HEK293 (cell line): ENCODE measurements around the genes TP53I3 and ASXL2.

- PRO-cap: no peak
- RRBS, 2 experiments: 85 to 90% methylated on average over 25 to 26 of the region's 53 CpGs
These were observed 678 bp downstream of the MFSD2B start for GRCh38 chr2:24010234-24011291.

- PRO-cap: bidirectional peak, plus-strand start at chr2:24084823, minus-strand start at chr2:24084834
- RRBS, 2 experiments: 2 to 6% methylated on average over 8 of the region's 31 CpGs
These were observed at the start of gene TP53I3 for GRCh38 chr2:24084654-24085473. TSS of gene TP53I3 (minus strand) at chr2:24084834.

DNA sequence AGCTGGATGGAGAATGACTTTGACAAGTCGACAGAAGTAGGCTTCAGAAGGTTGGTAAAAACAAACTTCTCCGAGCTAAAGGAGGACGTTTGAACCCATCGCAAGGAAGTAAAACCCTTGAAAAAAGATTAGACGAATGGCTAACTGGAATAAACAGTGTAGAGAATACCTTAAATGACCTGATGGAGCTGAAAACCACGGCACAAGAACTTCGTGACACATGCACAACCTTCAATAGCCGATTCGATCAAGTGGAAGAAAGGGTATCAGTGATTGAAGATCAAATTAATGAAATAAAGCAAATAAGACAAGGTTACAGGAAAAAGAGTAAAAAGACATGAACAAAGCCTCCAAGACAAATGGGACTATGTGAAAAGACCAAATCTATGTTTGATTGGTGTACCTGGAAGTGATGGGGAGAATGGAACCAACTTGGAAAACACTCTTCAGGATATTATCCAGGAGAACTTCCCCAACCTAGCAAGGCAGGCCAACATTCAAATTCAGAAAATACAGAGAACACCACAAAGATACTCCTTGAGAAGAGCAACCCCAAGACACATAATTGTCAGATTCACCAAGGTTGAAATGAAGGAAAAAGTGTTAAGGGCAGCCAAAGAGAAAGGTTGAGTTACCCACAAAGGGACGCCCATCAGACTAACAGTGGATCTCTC, 11.8 kb upstream of the TP53I3 start:
- PRO-cap: no peak
- RRBS, 2 experiments: no CpG with 5 or more reads among the region's 10 CpGs

- PRO-cap: no peak
- RRBS, 2 experiments: no CpG with 5 or more reads among the region's 2 CpGs
These were observed 3.7 kb upstream of the FAM228A start for GRCh38 chr2:24171186-24171489.

DNA sequence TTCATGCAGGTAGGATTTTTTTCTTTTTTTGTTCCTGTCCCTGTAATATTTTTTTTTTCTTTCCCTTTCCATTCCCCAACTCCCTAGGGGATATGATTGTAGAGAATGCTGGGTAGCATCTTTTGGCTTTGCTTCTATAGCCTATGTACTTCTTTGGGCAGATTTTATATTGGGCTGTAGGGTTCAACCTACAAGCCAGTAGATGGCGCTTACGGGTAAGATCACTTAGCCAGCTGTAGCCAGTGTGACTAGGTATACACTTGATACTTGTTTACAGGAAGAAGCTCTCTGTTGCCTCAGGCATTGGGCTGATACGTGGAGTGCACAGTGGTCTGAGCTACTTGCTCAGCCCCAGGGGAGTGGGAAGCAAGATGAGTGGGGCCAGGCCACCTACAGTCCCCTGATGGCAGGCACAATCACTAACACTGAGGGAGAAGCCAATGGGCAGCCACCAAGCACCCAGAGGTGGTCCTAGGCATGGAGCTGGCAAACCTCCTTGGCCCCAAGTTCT, 122.0 kb downstream of the NCOA1 start:
- PRO-cap: no peak
- RRBS, 2 experiments: no CpG with 5 or more reads among the region's 3 CpGs

DNA sequence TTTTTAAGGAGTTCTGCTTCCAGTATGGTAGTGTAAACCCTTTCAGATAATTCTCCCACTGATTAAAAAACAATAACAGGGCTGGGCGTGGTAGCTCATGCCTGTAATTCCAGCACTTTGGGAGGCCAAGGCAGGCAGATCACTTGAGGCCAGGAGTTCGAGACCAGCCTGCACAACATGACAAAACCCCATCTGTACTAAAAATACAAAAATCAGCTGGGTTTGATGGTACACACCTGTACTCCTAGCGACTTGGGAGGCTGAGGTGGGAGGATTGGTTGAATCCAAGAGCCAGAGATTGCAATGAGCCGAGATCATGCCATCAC, 8.9 kb upstream of the DNAJC27 start:
- PRO-cap: no peak
- RRBS, 2 experiments: no CpG with 5 or more reads among the region's 4 CpGs

DNA sequence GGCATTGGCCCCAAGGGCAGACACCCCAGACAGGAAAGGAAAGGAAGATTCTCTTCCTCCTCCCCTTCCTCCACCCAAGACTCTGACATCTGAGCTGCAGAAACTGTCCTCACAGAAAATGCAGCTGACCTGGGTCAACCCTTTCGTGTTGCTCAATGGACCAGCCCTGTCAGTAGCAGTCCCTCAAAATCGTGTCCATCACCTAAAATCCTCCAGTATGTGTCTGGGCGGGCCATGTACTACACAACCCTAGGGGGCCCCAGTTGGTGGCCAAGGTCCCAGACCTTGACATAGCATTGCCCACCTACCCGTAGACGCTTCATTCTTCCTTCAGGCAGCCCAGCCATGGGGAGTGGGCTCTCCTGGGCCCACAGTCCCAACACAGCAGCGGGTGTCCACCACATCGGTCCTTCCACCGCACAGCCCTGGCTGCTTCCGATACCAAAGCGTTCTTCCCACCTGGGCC, 25.4 kb downstream of the DNMT3A start:
- PRO-cap: no peak
- RRBS, 2 experiments: no CpG with 5 or more reads among the region's 10 CpGs

- PRO-cap: no peak
- RRBS, 2 experiments: no CpG with 5 or more reads among the region's 10 CpGs
These were observed 9.3 kb downstream of the DNMT3A start for GRCh38 chr2:25332372-25332947.

DNA sequence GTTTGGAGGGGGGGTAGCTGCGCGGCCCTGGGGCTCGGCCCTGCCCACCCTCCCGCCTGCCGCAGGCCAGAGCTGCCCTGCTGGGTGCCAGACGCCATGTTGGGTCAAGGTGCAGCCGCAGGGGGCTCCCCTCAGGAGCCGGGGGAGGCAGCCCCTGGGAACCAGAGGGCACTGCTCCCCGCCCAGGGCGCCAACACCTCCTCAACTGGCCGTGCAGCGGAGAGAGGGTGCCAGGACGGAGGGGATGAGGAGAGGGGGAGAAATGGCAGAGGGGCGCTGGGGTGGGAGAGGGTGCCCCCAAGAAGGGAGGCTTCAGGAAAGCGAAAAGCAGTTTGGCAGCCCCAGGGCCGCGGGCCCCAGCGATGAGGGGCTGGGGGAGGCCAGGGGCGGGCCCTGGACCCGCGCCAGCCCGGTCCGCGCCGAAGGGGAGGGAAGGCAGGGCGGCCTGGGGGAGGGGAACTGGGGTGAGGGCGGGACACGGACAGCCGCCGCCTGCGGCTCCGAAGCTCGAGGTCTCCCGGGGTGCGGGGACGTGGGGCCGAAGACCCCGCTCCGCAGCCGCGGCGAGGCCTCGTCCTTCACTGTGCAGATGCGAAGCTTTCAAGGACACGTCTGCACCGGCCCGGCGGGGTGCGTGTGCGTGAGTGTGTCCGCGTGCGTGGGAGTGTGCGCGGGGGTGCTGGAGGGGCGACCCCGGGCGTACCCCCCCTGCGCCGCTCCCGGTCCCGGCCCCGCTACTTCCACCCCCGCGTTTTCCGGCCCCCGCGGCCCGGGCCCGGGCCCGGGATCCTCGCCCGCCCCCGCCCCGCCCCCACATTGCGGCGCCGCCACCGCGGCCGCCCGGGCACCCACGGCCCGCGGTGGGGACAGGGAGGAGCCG, 1.4 kb downstream of the DNMT3A start:
- PRO-cap: bidirectional peak, plus-strand start at position 478 of the sequence, minus-strand start at position 243 of the sequence
- RRBS, 2 experiments: 9 to 12% methylated on average over 27 to 45 of the region's 86 CpGs

GRCh38 chr2:25418942-25419357, 77.2 kb upstream of the DNMT3A start:
- PRO-cap: no peak
- RRBS, 2 experiments: no CpG with 5 or more reads among the region's 6 CpGs

DNA sequence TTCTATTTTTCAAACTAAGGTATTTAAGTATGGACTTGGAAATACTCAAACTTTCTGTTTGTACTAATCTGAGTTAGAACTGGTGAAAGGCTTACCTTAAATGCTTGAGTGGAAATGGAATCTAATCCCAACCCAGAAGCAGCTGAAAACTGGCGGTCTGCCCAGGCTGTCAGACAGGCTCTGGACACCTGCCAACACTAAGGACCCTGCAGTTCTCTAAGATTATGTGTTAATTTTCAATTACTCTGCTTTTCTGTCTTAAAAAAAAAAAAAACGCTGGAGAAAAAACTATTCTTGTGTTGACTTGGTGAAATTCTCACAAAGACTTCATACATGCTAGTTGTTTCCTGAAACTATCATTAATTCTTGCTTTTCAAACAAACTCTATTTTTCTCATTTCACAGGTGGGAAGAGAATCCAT, 132.3 kb upstream of the DNMT3A start:
- PRO-cap: no peak
- RRBS, 2 experiments: no CpG with 5 or more reads among the region's 2 CpGs

GRCh38 chr2:25673688-25674330, 432 bp upstream of the DTNB start:
- PRO-cap: bidirectional peak, plus-strand start at chr2:25673750, minus-strand start at chr2:25673524
- RRBS, 2 experiments: 2% methylated on average over 11 of the region's 57 CpGs

DNA sequence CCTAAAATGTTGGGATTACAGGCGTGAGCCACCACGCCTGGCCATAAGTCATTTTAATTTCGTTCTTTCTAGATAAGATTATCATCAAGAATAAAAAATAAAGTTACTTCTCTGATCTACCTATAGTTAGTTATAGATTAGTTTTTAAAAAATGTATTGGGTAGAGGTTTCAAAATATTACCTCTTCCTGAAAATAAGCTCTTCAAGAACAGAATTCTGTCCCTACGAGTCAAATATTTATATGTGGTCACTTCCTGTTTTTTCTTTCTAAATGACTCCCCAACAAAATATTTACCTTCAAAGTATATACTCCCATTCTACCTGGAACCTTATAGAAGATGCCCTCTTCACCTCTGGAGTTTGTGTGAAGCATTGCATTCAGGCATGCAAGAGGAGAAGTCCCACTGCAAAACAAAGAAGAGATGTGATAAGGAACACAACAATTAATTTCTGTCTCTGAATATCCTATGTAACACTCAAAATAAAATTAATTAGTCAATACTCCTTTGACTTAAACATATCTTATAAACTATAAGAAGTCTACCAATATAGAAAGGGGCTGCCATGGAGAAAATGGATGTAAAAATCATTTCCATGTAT, 72.3 kb downstream of the ASXL2 start:
- PRO-cap: no peak
- RRBS, 2 experiments: no CpG with 5 or more reads among the region's 4 CpGs

DNA sequence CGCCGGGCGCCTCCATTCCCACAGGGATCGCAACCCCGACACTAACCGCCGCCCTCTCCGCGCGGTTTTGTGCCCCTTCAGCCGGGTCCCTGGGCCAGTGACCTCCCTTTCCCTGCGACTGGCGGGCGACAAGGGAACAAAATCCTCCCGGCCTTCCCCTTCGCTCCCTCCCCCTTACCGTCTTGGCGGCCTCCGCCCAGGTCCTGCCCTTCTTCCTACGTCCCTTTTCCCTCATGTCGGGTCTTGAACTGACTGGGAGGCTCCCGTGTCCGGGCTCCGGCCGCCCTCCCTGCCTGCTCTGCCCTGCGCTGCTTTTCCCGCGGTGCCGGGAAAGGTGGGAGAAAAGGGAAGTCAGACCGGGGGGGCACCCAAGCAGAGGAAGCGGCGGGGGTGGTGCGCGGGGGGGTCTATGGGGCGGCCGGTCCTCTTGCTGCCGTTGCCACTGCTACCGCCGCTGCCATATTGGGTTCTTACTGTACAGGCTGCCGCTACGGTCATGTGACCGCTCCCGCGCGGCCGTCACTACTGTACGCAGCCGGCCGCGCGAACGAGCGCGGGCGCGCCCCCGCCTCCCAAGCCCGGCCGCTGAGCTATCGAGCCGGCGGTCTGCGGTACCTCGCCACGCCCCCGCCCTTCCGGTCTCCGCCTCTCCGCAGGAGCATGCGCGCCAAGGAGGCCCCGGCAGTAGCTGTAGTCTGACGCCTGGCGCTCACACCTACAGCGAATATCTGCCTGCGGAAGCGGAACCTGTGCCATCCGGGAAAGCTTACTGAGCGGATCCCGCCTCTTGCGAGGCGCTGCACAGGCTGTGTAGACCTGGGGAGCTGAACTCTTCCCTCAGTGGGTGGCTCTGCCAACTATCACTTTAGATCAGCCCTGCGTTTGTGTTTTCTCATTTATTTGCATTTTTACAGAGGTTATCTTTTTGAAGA, at the start of gene ASXL2:
Gene ASXL2, minus strand, starts transcription at position 500 of the 932 bp plus-strand sequence.
- PRO-cap: bidirectional peak, plus-strand start at position 234 of the sequence, minus-strand start at position 250 of the sequence; bidirectional peak, plus-strand start at position 684 of the sequence, minus-strand start at position 472 of the sequence
- RRBS, 2 experiments: 2% methylated on average over 54 to 57 of the region's 83 CpGs

DNA sequence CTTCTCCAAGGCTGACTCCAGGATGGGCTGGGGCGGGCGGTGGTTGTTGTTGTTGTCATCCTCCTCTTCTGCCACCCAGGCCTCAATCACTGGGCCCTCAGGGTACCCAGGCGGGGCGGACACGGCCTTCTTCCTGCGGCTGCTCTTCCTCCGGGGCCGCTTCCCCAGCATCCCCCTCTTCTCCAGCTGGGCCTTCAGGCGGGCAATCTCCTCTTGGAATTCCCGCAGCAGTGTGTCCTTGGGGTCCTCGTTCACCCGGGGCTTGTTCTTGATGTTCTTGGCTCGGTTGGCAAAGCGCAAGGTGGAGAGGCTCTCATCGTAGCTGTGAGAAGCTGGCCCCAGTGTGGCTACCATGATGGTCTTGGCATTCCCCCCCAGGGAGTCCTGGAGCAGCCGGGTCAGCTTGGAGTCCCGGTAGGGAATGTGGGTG, 1.7 kb downstream of the KIF3C start:
- PRO-cap: no peak
- RRBS, 2 experiments: no CpG with 5 or more reads among the region's 17 CpGs

DNA sequence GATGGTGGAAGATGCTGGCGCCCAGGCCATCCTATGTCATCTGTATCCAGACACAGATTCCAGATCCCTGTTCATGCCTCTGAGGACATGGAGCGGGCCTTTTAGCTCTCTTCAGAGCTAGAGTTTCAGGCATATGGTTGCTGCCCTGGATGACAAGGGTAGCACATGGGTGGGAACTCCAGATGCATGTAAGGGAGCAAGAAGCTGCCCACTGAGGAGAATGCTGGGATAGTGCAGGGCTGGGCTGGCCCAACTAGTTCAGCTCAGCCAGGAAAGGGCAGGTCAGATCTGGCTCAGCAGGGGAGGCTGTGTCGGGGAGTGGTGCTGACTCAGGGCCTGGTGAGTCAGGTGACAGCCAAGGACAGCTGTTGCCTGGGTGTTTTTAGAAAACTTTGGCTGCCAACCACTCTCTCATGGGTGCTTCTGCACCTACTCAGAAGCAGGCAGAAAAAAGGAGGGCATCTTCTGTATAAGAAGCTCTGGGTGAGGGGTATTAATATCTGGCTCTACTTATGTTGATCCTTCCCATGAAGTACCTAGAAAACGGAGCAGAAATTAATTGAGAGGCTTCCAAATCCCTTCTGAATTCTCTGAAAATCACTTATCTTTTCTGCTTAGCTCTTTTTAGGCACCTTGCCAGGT, 15.8 kb upstream of the RAB10 start:
- PRO-cap: no peak
- RRBS, 2 experiments: no CpG with 5 or more reads among the region's 4 CpGs

DNA sequence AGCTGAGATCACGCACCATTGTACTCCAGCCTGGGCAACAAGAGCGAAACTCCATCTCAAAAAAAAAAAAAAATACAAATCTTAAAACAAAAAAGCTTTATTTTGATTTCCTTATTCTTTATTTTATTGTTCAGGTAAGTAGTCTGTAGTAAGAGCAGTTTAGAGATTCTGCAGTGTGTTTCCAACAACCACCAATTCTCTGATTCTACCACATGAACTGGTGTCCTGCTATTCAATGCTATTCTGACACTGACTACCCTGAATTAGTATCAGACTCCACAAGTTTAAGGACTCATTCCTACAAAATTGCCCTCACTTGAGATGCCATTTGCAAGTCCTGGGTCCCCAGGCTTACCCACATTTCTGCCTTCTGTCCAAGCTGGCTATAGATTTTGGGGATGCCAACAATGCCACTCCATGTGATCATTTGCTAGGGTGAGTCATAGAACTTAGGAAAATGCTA, 61.3 kb upstream of the GAREM2 start:
- PRO-cap: no peak
- RRBS, 2 experiments: no CpG with 5 or more reads among the region's 2 CpGs

DNA sequence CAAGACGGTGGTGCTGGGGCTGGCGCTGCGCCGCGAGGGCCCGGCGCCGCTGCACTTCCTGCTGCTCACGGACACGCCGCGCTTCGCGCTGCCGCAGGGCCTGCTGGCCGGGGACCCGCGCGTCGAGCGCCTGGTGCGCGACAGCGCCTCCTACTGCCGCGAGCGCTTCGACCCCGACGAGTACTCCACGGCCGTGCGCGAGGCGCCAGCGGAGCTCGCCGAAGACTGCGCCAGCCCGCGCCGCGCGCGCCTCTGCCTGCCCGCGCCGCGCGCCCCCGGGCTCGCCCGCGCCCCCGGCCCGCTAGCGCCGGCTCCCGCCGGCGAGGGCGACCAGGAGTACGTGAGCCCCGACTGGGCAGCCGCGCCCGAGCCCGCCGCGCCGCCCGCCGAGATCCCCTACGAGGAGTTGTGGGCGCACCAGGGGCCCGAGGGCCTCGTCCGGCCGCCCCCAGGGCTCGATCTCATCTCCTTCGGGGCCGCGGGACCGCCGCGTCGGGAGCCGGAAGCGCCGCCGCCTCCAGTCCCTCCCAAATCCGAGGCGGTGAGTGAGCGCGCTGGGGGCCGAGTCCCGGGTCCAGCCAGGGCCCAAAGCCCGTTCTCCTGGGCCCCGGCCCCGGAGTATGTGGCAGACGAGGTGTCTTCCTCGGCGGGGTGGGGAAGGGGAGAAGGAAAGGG, 12.0 kb downstream of the GAREM2 start:
- PRO-cap: no peak
- RRBS, 2 experiments: 94 to 98% methylated on average over 26 of the region's 103 CpGs

DNA sequence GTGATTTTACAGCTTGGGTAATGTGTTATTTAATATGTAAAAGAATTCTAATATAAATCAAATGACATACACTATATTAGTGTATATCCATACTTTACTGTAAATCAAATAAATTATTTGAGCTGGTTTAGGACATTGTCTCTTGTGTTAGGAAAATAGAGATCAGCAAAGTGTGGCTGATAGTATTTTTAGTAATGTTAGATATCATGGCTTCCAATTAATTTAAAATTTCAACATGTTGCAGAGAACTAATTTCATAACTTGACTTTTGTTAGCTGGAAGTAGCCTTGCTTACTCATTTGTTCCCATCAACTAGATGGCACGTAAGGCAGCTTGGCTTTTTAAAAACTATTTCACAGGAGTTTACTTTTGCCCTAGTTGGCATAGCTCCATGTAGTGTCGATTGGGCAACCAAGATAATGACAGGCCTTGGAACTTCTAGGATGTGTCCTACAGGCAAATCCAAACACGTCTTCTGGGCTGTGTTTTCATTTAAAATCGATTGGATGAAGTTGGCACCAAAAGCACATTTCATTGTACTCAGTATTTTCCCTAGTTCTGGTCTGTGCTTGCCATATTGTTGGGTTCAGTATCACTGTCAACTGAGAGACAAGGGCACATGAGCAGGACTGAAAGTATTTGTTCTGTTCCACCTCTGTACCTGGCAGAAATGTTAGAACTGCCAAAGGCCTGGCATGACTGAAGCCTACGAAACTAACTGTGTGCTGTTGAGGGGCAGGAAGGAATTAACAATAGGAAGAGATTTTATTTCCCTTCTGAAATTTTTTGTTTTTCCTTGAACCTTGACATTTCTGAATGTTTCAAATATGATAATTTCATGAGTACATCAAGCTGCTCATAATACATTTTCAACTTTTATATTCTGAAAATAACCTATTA, 29.4 kb downstream of the HADHB start:
- PRO-cap: no peak
- RRBS, 2 experiments: no CpG with 5 or more reads among the region's 5 CpGs

DNA sequence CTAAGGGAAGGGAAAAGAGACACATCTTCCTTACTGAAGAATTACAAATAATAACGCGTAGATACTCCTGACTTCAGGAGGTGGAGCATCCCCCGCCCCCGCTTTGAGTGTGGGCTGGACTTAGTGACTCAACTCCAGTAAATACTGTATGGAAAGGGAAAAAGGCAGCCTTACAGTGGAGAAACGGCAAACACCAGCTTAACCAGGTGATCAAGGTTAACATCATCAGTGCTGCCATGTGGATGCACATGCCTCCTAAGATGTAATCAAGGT, 47.9 kb downstream of the HADHB start:
- PRO-cap: no peak
- RRBS, 2 experiments: no CpG with 5 or more reads among the region's 5 CpGs